Karpas-422 (cell line): ENCODE results near the genes BUD13 and APOA5.

DNA sequence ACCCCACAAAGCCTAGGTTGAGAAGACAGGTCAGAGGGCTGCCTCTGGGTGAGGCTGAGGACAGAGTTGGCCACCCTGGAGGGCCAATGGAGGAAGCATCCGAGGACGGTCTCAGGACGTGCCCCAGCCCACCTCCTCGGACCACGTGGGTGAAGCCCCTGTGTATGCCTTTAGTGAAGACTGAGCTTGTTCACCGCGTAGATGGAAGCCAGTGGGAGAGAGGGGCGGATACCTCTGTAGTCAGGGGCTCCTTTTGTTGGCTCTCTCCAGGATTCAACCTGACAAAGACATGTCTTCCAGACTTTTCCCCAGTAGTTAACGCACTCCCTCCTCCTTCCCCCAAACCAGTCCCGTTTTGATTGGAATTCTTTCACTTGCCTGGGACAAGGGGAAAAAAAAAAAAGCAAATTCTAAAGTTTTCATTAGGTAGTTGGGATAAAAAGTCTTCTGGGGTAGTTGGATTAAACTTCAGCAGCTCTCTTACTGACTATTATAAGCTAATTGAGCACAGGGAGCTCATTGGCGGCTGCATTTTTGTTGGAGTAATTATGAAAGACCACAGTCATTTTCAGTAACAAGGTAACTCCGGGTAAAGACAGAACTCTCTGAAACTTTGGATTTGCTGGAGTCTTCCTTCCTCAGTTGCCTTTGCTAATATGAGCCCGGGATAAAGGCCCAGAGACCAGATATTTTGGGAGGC is 110.9 kb downstream of the ZBTB16 start:
- PRO-cap, result no peak
- RAMPAGE, long total RNA, result no peak

GRCh38 chr11:114172165-114172967 is 112.9 kb downstream of the ZBTB16 start:
- PRO-cap, result no peak
- RAMPAGE, long total RNA, result no peak

- PRO-cap, result no peak
- RAMPAGE, long total RNA, result no peak
These were observed 108.9 kb upstream of the NNMT start for GRCh38 chr11:114187024-114187994.

DNA sequence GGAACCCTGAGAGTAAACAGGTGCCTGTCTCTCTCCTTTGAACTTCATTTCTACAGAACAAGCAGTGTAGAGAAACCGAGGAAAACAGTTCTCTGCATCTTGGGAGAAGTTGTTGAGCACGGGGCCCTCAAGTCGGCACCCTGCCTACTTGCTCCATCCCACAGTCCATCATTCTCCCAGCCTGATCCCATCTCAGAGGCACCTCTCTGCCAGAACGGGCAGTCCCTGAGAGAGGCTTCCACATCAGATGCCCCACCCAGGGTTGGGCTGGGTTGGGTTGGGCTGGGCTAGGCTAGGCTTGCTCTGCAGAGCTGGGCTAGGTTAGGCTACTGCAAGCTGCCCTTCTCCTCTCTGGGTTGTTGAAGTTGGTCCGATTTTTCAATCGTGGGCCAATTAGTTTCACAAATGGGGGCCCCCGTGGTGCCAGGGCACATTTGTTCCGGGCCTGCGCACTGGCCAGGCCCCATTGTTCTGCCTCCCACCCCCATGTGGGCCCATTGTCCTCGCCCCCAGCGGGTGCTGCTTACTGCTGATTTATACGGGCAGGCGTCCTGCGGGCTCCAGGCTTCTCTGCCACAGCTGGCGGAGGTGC is 63.8 kb upstream of the NNMT start:
- PRO-cap, result no peak
- RAMPAGE, long total RNA, result no peak

- PRO-cap, result no peak
- RAMPAGE, long total RNA, result no peak
These were observed 56.8 kb upstream of the NNMT start for GRCh38 chr11:114239275-114239972.

DNA sequence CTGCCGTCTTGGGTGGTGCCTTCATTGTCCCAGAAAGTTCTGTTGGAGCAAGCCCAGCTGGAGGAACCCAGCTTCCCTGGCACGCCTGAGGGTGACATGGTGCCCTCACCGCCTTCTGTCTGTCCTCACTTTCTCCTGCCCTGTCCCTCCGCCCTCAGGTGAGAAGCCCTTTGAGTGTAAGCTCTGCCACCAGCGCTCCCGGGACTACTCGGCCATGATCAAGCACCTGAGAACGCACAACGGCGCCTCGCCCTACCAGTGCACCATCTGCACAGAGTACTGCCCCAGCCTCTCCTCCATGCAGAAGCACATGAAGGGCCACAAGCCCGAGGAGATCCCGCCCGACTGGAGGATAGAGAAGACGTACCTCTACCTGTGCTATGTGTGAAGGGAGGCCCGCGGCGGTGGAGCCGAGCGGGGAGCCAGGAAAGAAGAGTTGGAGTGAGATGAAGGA is 46.0 kb upstream of the NNMT start:
- PRO-cap, result no peak
- RAMPAGE, long total RNA, result no peak

DNA sequence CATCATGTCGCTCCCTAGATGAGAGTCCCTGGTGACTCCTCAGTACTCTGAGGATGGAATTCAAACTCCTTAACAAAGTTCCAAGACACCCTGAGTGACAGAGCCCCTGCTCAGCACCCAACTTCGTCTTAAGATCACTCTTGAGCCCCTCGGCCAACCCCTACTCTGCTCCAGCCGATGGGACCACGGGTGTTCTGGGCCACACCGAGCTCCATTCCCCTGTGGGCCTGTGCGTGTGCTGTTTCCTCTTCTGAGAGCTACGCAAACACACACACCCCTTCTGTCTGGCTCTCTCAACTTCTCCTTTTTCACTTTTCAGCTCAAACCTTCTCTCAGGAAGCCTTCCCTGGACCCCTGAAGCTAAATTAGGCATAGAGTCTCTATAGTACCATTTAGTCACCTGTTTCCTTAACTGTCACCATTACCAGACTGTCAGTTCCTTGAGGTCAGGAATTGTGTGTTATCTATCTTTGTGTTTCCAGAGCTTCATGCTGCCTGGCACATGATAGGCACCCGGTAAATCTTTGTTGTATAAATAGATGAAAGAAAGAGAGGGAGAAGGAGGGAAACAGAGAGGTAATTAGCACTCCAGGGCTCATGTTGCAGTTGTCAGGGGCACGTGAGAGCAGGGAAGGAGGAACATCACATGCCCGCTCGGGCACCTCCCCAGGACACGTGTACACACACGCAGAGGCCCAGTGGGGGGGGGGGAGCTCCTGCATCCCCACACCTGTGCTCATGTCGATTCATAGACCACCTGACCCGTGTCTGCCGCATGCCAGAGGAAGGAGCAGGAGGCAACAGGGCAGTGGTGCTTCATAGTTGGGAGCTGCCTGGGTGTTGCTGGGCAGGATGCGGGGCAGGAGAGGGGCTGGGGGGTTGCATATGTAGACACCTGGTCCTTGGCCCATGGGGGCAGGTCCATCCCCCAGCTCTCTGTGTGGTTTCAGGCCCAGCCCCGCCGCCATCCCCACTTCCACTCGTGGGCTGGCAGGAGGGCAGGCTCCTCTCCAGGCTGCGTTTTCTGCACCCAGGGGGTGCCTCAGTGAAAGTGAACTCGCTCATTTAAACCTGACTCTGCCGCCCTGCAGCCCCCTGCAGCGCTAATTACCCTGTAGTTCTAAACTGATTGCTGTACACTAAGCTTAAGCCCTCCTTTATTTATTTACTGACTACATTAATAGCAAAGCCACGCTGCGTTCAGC is 37.1 kb upstream of the NNMT start:
- PRO-cap, result no peak
- RAMPAGE, long total RNA, result no peak

- PRO-cap, result no peak
- RAMPAGE, long total RNA, result no peak
These were observed 21.6 kb upstream of the NNMT start for GRCh38 chr11:114274616-114275056.

- PRO-cap, result no peak
- RAMPAGE, long total RNA, result no peak
These were observed 12.3 kb downstream of the NNMT start for GRCh38 chr11:114308077-114309390.

GRCh38 chr11:115256373-115256830 is 247.8 kb downstream of the CADM1 start:
- PRO-cap, result no peak
- RAMPAGE, long total RNA, result no peak

DNA sequence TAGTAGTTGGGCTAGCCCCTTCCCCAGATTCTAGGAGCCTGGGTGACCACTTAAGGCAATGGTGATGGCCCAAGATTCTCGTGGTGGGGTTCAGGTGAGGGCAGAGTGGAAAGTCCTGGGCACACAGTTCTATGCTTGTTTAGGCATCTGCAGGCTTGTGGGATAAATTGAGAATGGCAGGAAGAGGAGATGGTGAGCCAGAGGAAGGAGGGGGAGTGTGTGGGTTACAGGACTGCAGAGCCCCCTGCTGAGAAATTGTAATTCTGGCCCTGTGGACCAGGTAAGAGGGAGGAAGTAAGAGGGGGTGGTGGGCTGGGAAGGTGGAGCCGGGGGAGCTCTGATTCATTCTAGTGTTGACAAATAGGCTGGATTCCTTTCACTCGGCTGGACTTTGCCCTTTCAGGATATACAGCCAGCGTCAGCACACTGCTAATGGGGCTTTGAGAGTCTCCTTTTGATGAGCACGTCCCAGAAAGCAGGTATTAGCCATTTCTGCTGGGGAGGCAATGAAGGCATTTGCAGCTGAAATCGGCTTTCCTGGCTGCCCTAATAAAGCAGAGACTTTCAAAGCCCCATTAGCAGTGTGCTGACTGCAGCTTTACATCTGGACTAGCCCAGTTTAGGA is 44.6 kb upstream of the CADM1 start:
- PRO-cap, result no peak
- RAMPAGE, long total RNA, result no peak

GRCh38 chr11:115939565-115940181 is 435.5 kb upstream of the CADM1 start:
- PRO-cap, result no peak
- RAMPAGE, long total RNA, result no peak

- PRO-cap, result unidirectional peak, plus-strand start at chr11:116773069
- RAMPAGE, long total RNA, result start-site peak on the minus strand at chr11:116772975-116772992, 80 and 52 reads in 2 replicates
These were observed at the start of gene BUD13 for GRCh38 chr11:116772361-116773460. BUD13 (minus strand) TSS chr11:116772987.

- PRO-cap, result no peak
- RAMPAGE, long total RNA, result no peak
These were observed at the start of gene APOA5 for GRCh38 chr11:116791588-116791923. APOA5 (minus strand) TSS chr11:116791879.

GRCh38 chr11:116806375-116806792 is 14.7 kb upstream of the APOA5 start:
- PRO-cap, result no peak
- RAMPAGE, long total RNA, result no peak

GRCh38 chr11:116807964-116808737 is 15.0 kb downstream of the APOA4 start:
- PRO-cap, result no peak
- RAMPAGE, long total RNA, result no peak

DNA sequence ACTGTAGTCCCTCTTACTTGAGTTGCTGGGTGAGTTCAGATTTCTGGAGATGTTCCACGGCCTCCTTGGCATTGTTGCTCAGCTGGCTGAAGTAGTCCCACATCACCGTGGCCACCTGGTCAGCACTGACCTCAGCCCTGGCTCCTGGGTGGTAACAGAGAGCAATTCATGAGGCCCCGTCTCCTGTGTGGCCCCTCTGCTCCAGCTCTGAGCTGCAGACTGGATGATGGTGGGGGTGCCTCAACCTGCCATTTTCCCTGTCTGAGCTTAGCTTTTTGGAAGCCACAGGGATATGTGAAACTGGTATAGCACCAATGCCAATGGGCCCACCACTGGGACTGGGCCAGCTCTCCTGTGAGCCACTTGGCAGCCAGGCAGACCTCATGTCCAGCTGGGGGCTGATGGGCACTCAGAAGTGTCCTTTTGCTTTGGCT is 445 bp downstream of the APOA4 start:
- PRO-cap, result no peak
- RAMPAGE, long total RNA, result no peak

- PRO-cap, result no peak
- RAMPAGE, long total RNA, result no peak
These were observed 2.3 kb upstream of the APOA4 start for GRCh38 chr11:116825311-116825945.

DNA sequence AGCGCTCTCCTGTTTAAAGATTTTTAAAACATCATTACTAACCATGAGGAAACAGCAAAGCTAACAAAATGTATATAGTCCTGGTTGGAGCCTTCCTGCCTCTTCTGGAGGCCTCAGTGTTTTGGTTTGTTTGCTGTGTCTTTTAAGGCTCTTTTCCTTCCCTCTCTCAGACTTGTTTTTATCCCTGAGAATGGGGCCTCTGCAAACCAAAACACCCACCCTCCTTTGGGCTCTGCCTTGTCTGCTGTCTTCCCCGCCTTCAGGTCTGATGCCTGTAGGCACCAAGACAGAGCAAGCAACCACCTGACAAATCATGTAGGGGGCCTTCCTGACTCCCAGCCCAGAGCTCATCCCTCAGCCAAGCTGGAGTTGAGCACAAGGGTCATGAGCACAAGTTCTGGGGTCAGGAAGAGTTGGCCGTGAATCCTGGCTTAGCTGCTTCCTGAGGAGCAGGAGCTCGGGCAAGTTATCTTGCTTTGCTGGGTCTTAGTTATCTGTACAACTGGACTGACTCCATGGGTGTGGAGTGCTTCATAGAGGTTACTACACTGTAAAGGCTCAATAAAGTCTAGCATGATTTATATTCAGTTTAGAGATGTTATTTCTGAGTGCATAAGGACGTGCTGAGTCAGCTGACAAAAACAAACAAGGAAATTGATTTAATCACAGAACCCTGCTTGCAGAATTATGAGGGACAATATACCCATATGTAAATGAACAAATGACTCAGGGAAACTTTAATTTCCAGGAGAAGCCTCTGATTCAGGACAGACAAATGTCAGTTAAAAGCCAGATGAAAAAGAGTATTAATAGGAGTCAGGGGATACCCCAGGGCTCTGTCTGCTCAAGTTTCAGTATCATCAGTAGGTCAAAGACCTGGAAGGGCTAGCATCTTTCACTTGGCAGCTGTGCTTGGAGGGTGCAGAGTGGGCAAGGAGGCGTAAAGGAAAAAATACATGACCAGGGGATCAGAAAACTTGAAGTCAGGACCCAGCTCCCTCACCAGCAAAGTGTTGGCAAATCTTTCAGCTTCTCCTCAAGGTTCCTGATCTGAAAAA is 15.0 kb upstream of the APOA1 start:
- PRO-cap, result no peak
- RAMPAGE, long total RNA, result no peak

DNA sequence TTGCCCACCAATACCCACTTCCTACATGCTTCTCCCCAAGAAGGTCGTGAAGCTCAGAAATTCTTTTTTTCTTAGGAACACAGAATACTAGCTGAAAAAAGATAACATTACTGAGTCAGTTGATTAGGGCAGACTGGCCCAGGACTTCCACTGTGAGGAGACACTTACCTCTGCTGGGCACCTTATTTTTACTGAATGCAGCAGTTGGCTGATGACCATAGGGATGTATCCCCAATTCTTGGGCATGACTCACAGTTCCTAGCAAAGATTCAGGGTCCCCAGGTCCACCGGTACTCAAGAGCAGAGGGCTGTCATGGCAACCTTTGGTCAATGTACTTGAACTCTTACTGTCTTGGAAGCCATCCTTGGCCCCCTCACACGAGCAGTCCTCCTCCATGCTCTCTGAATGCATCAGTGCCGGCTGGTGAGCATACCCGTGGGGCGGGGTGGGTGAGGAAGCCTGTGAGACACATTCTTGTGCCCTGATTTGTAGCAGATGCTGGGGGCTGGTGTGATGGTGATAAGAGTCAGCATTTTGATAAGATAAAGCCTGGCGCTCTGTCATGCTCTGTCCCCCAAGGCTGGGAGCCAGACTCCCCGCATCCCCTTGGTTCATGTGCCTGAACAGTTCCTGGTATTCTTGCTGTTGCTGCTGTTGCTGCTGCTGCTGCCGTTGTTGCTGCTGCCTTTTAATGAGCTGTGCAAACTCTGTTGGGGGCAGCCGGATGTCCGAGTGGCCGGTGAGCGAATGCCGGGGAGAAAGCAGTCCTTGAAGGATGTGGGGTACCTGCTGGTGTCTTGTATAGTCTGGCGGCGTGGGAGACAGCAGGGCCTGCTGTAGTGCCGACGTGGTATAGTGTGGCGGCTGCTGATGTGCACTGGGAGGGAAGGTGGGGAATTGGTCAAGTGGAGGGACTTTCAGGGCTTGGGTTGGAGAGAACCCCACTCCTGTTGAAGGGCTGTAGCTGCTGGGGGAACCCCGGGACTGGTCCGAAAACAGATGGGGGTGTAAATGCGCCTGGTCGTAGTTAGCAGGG is 20.5 kb upstream of the APOA1 start:
- PRO-cap, result no peak
- RAMPAGE, long total RNA, result no peak